Measurements from ENCODE around the genes CCZ1B, COL28A1 and NXPH1.

DNA sequence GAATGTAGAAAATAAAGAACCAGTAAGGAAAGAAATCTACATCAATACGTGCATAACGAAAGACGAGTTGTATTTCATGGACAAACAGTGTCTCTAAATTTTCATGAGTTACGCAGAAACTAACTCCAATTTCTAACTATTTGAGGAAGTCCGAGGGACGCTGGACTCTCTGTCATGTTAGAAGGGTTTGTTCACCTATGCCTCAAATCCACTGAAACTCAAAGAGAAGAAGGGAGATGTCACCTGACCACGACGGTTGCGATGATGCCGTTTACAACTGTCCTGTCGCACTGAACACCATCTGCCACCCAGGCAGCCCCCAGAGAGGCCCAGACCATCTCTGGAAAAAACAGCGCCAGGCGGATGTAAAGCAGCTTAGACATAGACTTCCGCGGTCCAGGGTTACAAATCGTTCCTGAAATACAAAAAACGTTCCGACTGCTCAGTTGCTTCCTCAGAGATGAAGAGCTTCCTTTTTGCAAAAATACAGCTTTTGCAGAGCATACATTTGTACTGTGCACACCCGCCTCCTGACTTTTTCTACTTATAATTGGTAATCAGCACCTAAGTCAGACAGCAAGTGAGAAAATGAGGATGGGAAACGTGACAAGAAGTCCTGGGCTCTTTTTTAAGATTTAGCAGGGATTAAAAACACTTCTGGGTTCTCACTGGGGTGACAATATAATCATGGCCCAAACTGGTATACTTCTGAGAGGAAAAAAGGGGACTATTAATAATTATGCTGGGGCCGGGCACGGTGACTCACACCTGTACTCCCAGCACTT lies 11.4 kb downstream of the DAGLB start:
- RAMPAGE, long total RNA: no peak
- RRBS: no CpG with 5 or more reads among the region's 22 CpGs

DNA sequence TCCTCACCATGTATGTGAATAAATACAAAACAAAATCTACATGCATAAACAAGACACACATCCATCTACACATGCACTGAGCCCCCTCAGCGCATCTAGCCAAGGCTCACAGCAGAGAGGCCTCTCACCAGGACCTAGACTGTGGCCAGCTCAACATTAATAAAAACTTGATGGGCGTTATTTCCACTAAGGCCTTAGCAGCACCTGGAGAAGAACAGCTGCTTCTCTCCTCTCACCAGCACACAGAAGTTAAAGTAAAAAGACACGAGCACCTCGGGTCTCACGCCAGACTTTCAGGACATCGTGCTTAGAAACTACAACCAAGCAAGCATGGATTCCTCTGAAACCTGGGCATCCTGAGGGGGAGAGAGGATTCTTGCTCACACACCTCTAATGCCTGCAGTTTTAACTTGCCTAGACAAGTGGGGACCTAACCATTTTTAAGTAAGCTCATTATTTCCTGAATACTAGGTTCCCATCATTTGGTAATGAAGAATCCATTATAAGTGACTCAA lies 11.8 kb downstream of the KDELR2 start:
- RAMPAGE, long total RNA: no peak
- RRBS: no CpG with 5 or more reads among the region's 6 CpGs

GRCh38 chr7:6479036-6479532 lies 4.9 kb downstream of the KDELR2 start:
- RAMPAGE, long total RNA: no peak
- RRBS: no CpG with 5 or more reads among the region's 10 CpGs

GRCh38 chr7:6736966-6737769 lies 16.7 kb upstream of the RSPH10B2 start:
- RAMPAGE, long total RNA: no peak
- RRBS: no CpG with 5 or more reads among the region's 21 CpGs

DNA sequence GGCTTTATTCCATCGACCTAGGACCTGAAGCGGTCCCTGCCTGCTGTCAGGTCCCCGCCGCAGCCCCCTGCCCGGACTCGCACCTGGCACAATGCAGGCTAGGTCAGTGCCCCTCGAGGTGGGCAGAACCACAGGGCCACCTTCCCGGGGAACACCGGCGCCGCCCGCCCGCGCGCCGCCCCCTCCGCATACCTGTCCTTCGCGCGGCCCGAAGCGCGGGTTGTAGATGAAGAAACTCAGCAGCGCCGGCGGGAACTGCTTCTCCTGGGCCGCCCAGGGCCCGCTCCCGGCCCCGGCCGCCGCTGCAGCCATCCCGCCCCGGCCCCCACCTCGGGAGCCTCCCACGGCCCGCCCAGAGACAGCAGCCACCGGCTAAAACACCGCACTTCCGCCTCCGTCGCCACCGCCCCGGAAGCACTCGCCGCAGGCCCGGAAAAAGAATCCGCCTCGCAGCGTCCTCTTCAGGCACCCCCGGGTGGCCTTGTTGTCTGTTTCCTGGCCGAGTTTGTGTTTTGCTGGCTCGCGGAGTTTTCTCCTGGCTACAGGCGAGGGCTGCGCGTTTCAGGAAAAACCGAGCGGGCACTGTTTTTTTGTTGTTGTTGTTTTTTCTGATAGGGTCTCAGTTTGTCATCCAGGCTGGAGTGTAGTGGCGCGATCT lies at the start of gene CCZ1B:
TSS of gene CCZ1B (minus strand) at position 390 of the 658 bp plus-strand sequence.
- RAMPAGE, long total RNA: no peak
- RRBS: no CpG with 5 or more reads among the region's 61 CpGs

DNA sequence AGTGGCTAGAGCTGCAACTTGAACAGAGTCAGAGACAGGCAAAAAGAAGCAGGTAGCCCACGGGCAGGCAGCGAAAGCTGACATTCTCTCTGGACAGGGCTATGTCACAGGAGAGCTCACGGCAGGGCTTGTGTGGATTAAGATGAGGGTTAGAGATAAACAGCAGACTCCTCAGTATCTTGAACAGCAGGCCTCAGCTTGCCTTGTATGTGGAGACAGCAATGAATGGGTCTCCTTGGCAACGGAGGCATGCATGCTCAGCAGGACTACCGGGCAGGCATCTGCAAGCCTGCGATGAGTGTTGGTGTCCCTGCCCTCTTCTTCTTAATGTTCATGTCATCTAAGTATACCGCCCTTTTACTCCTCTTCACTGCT lies 82.0 kb upstream of the C1GALT1 start:
- RAMPAGE, long total RNA: no peak
- RRBS: no CpG with 5 or more reads among the region's 7 CpGs

DNA sequence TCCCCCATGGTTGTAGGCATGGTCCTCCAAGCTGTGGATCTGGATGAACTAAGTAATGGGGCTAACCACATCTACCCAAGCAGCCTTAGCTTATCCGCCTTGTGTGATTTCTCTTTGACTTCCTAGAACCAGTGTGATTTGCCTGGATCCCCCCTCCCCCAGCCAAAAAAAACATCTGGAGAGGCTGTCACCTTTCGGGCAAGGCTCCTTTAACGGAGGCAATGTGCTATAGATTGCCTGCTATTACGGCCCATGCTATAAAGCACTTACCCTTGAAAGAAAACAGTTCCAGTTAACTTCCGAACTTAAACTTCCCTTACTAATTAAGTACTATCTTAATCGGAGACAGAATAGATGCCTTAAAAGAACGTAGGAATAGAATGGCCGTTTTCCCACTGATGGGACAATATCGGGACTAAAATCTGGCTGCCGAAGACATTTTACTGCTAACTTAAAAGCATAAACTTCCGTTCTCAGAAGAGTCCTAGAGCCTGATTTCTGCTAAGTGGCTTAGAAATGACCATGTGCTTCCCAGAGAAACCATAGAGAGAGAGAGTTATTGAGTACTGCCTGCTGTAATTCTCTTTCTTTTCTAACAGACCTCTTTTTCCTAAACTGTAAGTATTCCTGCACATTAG lies 34.1 kb downstream of the C1GALT1 start:
- RAMPAGE, long total RNA: no peak
- RRBS: no CpG with 5 or more reads among the region's 11 CpGs

- RAMPAGE, long total RNA: no peak
- RRBS: no CpG with 5 or more reads among the region's 5 CpGs
Measured at GRCh38 chr7:7238323-7239114, 56.2 kb downstream of the C1GALT1 start.

GRCh38 chr7:7271054-7271525 lies 88.7 kb downstream of the C1GALT1 start:
- RAMPAGE, long total RNA: no peak
- RRBS: no CpG with 5 or more reads among the region's 6 CpGs

DNA sequence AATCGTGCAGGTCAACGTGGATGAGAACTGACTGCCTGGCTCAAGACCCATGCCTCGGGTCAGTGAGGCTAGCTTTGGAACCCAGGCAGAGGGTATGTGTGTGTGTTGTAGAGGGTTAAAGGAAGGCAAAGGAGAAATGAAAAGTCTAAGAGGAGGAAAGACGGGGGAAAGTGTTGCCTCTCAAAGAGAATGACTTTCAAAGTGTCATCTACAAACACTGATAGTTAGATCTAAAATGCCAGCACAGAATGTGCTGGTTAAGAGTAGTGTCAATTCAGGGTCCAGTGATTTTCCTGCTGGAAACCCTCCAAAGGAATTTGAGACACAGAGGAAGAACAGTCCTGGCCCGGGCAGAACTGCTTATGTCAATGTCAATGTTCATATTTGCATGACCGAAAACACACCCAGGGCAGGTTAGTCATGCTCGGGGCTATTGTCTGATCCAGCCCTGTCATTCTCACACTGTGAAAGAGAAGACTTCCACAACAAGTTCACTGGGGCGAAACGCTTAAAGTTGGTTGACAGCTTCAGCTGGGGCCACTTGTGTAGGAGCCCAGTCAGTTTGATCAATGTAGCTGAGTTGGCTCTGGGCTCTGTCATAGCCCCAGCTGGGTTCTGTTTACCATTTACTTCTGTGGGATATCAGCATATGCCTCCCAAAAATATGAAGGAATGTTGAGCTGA lies 139.3 kb downstream of the C1GALT1 start:
- RAMPAGE, long total RNA: no peak
- RRBS: no CpG with 5 or more reads among the region's 9 CpGs

- RAMPAGE, long total RNA: no peak
- RRBS: no CpG with 5 or more reads among the region's 3 CpGs
Measured at GRCh38 chr7:7535740-7536608, at the start of gene COL28A1. Gene COL28A1, minus strand, starts transcription at chr7:7535873.

DNA sequence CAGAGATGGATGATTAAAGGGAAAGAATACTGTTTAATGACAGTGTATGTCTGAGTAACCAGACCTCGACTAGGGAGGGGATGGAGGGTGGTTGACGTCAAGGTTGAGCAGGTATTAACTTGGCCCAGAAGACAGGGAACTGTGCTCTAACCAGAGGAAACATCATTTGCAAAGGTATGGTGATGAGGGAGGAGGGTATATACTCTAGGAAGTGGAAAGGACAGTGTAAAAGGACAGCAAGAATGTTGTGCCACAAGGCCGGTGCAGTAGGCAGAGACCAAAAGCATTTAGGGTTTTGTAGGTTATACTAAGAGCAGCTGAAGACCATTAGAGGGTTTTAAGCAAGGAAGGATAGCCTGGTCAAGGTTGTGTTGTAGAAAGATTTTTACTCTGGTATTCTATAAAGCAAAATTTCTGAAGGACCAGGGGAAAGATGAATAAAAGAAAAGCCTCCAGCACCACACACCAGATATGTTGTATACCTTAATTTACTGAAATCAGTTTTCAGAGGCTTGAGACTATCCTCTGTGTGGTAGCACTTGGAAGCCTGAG lies 3.1 kb downstream of the MIOS start:
- RAMPAGE, long total RNA: no peak
- RRBS: no CpG with 5 or more reads among the region's 3 CpGs

GRCh38 chr7:7639325-7639804 lies 1.2 kb upstream of the UMAD1 start:
- RAMPAGE, long total RNA: no peak
- RRBS: no CpG with 5 or more reads among the region's 4 CpGs

GRCh38 chr7:8214220-8215121 lies 47.5 kb downstream of the ICA1 start:
- RAMPAGE, long total RNA: no peak
- RRBS: no CpG with 5 or more reads among the region's 12 CpGs

DNA sequence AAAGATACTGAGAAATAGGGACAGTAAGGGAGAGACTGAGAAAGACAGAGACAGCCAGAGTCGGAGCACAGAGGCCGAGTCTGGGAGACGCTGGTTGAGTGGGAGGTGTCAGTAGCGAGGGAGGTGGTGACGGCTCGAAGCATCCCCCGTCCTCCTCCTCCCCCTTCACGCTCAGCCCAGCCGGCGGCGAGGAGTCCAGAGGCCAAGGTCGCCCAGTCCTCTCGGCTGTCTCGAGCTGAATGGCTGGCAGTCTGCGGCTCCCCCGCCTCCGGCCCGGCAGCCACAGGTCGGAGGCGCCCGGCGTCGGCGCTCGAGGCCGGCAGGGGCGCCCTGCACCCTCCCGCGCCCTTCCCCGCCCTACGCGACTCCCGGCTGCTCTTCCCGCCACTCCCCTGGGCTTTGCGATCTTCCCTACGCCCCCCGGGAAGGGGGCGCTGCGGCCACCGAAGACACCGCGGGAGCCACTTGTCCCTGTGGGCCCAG lies at the start of gene NXPH1:
TSS of gene NXPH1 (plus strand) at position 215 of the 483 bp plus-strand sequence.
- RAMPAGE, long total RNA: no peak
- RRBS: 2% methylated on average over 17 of the region's 42 CpGs

DNA sequence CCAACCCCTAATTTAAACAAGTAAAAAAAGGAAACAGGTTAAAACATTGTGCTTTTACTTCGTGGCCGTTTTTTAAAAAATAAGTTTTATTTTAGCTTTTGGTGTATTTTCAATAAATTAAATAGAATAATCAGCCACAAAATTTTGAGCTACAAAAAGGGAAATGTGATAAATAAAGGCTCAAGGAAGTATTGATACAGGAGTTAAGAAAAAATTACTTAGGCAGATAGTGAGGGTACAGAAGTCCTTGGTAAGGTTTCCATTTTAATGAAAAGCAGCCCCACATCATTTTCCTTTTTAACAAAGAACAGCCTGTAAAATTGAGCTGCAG lies 279.7 kb downstream of the THSD7A start:
- RAMPAGE, long total RNA: no peak
- RRBS: no CpG with 5 or more reads among the region's 2 CpGs

DNA sequence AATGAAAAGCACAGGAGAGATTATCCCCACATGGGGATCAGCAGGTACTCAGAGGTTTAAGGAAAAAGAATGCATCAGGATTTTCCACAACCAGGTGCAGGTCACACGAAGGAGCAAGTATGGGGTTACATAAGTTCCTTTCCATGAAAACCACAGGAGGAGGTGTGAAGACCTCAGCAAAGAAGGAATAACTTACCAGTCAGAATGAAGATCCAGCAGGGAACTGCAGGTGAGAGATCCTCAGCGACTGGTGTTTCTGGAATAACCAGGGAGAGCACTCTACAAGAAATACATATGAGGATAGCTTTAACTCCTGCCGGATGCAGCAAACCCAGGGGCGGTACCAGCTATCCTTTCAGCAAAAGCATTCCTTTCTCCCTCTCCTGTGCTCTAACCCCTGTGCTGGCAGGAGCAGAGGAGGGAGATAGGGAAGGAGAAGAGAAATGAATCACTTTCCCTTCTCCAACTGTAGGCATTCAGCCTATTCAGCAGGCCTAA lies 116.6 kb upstream of the TMEM106B start:
- RAMPAGE, long total RNA: no peak
- RRBS: no CpG with 5 or more reads among the region's 4 CpGs

GRCh38 chr7:12216306-12216894 lies 5.3 kb downstream of the TMEM106B start:
- RAMPAGE, long total RNA: no peak
- RRBS: no CpG with 5 or more reads among the region's 5 CpGs

DNA sequence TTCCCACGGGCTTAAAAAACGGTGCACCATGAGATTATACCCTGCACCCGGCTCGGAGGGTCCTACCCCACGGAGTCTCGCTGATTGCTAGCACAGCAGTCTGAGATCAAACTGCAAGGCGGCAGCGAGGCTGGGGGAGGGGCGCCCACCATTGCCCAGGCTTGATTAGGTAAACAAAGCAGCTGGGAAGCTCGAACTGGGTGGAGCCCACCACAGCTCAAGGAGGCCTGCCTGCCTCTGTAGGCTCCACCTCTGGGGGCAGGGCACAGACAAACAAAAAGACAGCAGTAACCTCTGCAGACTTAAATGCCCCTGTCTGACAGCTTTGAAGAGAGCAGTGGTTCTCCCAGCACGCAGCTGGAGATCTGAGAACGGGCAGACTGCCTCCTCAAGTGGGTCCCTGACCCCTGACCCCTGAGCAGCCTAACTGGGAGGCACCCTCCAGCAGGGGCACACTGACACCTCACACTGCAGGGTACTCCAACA lies 6.7 kb upstream of the ENSG00000226690 start:
- RAMPAGE, long total RNA: no peak
- RRBS: no CpG with 5 or more reads among the region's 12 CpGs

- RAMPAGE, long total RNA: no peak
- RRBS: no CpG with 5 or more reads among the region's 8 CpGs
Measured at GRCh38 chr7:12588692-12589032, 18.1 kb downstream of the SCIN start.